Endometrial microvascular endothelial cells (primary cell): ENCODE results near the genes TBC1D8B, VSIG1 and LRCH2.

GRCh38 chrX:106802181-106803230 lies at the start of gene TBC1D8B:
TBC1D8B (plus strand) TSS chrX:106802673.
- RAMPAGE, long total RNA, result start-site peak on the plus strand at chrX:106802691-106802720, 27 and 36 reads in 2 replicates

DNA sequence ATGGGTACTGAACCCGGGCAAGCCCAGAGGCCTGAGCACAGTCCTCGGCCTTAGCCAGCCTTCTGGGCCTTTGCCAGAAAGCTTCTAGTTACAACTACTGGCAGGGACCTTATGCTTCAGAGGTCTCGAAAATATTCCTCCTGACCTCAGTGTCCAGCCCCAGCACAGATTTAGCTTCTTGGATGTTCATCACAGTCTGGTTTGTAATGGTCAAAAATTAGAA lies 998 bp upstream of the RIPPLY1 start:
- RAMPAGE, long total RNA, result no peak

- RAMPAGE, long total RNA, result no peak
These were observed 61.1 kb downstream of the TSC22D3 start for GRCh38 chrX:107714272-107715095.

- RAMPAGE, long total RNA, result no peak
These were observed 38.7 kb downstream of the TSC22D3 start for GRCh38 chrX:107736611-107737487.

GRCh38 chrX:107877958-107878157 lies 52.2 kb downstream of the MID2 start:
- RAMPAGE, long total RNA, result no peak

DNA sequence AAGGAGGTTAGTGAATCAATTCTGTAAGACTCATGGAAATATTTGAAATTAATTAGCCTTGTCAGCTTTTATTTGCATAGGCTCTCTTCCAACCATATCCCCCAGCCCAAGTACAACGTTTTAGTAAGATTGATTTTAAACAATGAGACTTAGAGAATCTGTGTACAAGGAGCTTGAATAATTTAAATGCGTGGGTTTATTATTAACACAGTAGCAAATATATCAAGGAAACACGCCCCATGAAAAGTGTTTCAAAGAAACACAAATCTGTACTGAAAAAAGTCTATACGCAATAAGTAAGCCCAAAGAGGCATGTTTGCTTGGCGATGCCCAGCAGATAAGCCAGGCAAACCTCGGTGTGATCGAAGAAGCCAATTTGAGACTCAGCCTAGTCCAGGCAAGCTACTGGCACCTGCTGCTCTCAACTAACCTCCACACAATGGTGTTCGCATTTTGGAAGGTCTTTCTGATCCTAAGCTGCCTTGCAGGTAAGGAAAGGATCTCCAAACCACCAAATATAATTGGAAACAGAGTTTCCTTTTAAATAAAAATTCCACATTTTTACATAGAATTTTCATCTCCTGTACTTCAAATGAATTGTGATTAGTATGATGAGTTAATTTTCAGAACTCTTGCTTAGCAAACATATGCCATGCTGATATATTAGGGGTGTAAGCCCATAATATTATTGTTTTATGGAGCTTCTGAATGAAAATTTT lies at the start of gene VSIG1:
VSIG1 (plus strand) TSS at position 374 of the 719 bp plus-strand sequence.
- RAMPAGE, long total RNA, result no peak

DNA sequence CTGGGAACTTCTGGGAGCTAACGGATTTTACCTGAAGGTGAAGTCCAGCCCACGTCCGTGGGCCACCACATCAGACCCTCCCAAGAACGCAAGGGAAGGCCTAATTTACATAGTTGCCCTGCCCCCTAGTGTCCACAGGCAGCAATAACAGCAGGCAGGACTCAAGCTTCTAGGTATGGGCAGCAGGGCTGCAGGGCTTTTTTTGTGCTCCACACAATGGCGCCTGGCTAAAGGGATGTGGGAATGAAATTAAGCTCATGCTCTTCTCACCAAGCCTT lies 112.0 kb upstream of the TMEM164 start:
- RAMPAGE, long total RNA, result no peak

GRCh38 chrX:110158915-110159628 lies 156.2 kb downstream of the TMEM164 start:
- RAMPAGE, long total RNA, result no peak

DNA sequence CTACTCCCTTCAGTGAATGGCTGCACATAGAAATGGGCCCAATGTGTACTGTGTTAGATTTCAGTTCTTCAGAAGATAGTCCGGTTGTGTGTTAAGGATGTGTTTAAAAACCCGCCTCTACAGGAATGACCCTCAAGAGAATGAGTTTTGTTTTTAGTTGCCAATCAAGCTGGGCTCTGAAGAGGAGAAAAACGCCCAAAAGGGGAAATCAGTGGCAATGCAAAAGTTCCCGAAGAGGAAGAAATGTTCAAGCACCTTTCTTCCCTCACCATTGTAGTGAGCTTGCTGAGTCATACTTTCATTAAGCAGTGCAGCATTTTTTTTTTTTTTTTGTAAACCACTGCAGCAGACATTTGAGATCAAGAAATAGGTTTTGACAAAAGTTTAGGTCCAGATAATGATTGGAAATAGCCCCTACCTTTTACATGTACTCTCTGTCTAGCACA lies 7.1 kb upstream of the TRPC5OS start:
- RAMPAGE, long total RNA, result no peak

DNA sequence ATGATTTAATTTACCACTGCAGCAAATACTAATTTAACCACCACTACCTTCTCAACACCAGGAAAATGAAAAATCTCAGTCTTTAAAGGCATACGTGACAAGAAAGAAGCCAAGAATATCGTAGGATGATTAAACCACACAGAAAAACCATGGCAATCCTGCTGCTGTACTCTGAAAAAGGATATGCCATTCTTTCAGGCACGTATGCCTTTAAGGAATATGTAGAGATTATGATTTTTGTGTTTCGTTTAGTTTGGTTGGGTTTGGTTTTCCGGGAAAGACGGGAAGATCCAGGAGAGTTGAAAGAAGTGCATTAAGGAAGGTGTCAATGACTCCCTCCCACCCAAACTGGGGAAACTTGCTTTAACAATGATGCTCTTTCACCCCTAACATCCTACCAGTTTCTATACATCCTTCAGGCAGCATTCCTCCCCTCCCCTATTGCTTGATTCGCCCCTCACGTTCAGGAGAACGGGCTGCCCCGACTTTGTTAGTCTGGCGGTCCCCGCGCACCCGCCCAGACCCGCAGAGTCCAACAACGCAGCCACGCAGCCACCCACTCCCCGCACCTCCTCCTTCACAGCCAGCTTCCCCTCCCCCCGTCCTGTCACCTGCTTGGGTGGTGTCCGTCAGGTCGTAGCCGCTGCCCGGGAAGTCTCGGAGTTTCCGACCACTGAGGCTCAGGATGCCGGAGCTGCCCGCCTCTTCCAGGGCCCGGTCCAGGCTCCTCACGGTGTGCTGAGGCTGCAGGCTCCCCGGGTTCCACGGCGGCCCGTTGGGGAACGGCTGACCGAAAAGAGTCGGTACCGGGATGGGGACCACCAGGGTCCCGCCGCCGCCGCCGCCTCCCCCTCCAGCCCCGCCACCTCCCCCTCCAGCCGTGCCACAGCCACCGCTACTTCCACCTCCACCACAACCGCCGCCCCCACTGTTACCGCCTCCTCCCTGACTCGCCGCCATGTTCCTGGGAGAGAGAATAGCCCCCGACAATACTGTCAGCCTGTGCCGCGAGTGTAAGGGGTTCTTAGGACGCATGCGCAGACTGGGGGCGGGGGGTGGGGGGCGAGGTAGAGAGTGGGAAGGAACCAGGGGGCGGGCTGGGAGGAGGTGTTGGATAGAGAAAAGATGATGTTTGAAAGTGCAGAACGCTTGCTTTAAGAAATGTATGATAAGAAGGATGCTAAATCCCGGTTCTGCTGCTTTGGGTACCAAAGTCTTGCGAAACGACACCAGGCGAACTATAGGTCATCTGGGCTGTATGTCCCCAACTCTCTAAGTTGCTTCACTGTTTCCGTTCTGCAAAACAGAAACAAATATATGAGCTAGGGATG lies at the start of gene LRCH2:
LRCH2 (minus strand) TSS at position 1,015 of the 1,331 bp plus-strand sequence.
- RAMPAGE, long total RNA, result no peak

GRCh38 chrX:115573352-115573634 lies 12.3 kb downstream of the PLS3 start:
- RAMPAGE, long total RNA, result no peak

GRCh38 chrX:115582356-115583383 lies 21.7 kb downstream of the PLS3 start:
- RAMPAGE, long total RNA, result no peak

DNA sequence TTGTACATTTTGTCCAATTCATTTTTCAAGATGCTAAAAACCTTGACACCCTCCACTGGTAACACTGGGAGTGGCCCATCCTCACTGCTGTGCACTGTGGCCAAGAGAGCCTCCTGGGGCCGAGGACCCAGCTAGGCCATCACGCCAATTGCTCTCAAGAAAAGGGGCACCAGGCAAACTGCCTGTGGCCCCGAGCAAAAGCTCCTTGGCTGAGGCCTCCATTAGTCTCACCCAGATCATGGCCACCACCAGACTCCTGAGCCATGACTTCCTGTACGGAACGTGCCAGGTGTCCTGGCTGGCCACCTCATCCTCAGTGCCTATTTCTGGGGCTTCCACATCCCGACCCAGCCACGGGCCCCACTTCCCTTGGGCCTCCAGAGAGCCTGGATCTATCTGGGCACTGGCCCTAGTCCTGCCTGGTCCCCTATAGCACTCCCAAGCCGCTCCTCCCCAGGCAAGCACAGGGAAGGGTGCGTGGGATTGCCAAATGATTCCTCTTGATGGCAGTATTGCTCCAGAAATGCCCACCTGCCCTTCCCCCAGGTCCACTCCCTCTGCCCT lies 212.7 kb upstream of the AGTR2 start:
- RAMPAGE, long total RNA, result no peak

GRCh38 chrX:116970025-116971011 lies 507.5 kb upstream of the CT83 start:
- RAMPAGE, long total RNA, result no peak

DNA sequence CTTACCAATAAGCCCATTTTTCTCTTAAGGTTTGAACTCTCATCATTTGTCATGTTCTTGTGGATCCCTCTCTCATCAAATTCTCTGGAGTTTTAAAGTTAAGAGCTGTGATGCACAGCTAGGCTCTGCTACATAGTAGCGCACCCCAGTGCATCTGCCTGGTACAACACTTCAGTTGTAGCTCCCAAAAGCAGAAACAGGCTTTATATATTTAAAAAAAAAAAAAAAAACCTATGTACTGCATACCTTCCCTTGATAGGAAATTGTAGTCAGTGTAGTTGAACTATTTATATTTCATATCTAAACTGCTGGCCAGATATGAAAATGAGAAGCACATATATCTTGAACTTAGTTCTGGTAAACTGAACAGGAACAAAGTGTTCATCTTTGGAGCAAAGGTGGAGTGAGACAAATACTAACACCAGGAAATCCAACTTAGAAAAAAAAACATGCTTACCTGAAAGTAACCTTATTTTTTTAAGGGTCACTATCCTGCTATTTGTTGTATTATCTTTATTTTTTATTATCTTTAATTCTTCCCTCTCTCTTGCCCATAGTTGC lies 131.3 kb downstream of the KLHL13 start:
- RAMPAGE, long total RNA, result no peak

DNA sequence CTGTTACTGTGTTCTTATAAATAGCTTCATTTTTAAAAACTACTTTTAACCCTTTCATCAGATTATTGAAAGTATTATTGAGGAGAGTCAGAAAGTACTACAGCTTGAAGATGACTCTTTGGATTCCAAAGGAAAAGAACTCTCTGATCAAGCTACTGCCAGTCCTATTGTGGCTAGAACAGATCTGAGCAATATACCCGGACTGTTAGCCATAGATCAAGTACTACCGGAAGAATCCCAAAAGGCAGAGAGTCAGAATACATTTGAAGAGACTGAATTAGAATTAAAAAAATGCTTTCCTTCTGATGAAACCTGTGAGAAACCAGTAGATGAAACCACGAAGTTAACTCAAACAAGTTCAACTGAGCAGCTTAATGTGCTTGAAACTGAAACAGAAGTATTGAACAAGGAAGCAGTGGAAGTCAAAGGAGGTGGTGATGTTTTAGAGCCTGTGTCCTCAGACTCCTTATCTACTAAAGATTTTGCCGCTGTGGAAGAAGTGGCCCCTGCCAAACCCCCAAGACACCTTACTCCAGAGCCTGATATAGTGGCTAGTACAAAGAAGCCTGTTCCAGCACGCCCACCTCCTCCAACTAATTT lies 46.8 kb downstream of the WDR44 start:
- RAMPAGE, long total RNA, result no peak

GRCh38 chrX:118436532-118437162 lies 59.0 kb upstream of the DOCK11 start:
- RAMPAGE, long total RNA, result no peak

- RAMPAGE, long total RNA, result no peak
These were observed 1.9 kb downstream of the DOCK11 start for GRCh38 chrX:118497461-118498014.

GRCh38 chrX:118715978-118716316 lies 11.5 kb upstream of the IL13RA1 start:
- RAMPAGE, long total RNA, result no peak

DNA sequence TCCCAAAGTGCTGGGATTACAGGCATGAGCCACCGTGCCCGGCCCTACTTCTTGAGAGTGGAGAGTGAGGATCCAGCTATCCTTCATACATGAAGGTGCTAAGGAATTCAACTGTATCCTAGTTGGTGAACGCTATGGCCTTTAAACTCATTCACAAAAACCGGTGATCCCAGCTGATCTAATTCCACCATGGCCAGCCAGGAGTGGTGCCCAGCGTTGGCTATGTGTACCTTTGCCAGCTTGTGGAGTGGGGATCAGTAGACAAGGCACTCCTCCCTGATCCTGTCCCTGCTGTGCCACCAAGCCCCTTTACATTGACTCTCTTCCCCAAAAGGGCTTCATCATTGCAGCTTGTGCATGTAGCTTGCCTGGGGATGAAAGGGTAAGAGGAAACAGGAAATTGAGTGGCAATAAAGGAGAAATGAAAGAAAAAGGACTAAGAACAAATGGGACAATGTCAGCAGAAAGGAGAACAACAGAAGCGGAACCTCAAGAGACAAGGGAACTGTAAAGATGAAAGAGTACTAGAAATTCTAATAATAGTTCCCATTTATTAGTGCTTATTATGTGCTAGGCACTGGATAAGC lies 8.8 kb upstream of the IL13RA1 start:
- RAMPAGE, long total RNA, result no peak